Measurements from ENCODE around the genes CYSLTR1, SH3BGRL and POF1B.

DNA sequence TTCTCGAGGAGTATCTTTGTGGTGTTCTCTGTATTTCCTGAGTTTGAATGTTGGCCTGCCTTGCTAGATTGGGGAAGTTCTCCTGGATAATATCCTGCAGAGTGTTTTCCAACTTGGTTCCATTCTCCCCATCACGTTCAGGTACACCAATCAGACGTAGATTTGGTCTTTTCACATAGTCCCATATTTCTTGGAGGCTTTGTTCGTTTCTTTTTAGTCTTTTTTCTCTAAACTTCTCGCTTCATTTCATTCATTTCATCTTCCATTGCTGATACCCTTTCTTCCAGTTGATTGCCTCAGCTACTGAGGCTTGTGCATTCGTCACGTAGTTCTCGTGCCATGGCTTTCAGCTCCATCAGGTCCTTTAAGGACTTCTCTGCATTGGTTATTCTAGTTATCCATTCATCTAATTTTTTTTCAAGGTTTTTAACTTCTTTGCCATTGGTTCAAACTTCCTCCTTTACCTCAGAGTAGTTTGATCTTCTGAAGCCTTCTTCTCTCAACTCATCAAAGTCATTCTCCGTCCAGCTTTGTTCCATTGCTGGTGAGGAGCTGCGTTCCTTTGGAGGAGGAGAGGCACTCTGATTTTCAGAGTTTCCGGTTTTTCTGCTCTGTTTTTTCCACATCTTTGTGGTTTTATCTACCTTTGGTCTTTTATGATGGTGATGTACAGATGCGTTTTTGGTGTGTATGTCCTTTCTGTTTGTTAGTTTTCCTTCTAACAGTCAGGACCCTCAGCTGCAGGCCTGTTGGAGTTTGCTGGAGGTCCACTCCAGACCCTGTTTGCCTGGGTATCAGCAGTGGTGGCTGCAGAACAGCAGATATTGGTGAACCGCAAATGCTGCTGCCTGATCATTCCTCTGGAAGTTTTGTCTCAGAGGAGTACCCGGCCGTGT, 204.2 kb upstream of the ZCCHC13 start:
- RRBS = no CpG with 5 or more reads among the region's 15 CpGs

DNA sequence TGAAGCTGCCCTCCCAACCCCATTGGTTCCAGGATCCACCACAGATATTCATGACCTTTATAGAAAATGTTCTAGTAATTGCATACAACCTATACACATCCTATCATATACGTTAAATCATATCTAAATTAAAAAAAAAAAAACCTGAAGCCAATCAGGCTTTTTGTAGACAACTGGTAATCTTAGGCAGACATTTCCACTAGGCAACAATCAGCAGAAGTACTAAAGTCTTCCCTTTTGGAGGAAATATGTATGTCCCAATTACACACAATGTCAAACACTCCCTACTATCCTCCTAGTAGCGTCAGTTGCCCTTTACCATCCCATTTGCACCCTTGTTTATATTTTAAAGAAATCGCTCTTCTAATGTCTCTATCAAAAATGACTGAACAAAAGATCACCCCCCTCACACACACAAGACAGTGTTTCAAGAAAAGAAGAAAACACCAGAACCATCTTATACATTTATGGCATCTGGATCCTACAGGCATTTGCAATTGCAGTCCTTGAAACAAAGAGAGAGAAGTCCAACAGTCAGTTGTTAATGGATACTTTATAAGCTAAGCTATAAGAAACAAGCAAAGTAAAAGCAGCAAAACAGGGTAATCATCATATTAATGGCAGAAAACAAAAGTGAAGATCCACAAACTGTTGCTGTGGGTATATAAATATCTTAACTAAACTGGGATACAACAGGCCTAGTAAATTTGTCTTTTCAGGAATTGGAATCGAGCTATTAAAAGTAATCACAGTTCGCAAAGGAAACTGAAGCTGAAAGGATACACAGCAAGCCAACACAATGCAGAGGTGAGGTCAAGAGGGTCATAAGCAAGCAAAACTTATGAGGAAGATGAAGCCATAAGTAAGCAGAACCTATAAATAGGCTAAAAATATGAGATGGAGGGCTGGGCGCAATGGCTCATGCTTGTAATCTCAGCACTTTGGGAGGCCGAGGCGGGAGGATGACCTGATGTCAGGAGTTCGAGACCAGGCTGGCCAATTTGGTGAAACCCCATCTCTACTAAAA, 35.8 kb upstream of the ZCCHC13 start:
- RRBS = no CpG with 5 or more reads among the region's 9 CpGs

GRCh38 chrX:74421803-74422564, 691 bp downstream of the SLC16A2 start:
- RRBS = no CpG with 5 or more reads among the region's 45 CpGs

DNA sequence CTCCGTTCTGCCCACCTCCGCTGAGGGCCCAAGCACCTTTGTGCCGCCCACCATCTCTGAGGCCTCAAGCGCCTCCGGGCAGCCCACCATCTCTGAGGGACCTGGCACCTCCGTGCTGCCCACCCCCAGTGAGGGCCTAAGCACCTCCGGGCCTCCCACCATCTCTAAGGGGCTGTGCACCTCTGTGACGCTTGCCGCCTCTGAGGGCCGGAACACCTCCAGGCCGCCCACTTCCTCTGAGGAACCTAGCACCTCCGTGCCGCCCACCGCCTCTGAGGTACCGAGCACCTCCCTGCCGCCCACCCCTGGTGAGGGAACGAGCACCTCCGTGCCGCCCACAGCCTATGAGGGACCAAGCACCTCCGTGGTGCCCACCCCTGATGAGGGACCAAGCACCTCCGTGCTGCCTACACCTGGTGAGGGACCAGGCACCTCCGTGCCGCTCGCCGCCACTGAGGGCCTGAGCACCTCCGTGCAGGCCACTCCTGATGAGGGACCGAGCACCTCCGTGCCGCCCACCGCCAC, 680 bp downstream of the MAGEE1 start:
- RRBS = 8% methylated on average over 5 of the region's 30 CpGs

- RRBS = no CpG with 5 or more reads among the region's 31 CpGs
These were observed 1.2 kb downstream of the MAGEE1 start for GRCh38 chrX:76428682-76429074.

DNA sequence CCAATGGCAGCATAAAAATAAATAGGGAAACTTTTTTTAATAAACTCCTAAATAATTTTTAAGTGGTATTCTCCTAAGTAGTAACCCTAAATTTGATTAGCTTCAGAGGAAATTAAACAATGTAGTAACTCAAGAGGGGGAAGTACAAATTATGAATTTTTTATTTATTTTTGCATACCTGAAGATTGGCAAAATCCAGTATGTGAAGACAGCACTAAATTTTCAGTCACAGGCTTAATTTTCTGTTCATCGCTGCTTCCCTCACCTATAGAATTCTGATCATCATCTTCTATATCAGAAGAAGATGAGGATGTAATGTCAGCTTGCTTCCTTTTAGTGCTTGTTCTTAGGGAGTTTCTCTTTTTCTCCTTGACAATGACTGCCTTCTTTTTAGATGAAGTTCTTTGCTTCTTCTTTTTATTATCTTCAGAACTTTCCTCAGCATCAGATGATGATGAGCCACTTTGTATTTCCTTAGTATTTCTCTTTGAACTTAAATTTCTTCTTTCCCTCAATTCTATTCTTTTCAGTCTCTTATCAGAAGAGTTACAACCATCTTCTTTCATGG, 104.6 kb downstream of the ATRX start:
- RRBS = no CpG with 5 or more reads among the region's 1 CpG

DNA sequence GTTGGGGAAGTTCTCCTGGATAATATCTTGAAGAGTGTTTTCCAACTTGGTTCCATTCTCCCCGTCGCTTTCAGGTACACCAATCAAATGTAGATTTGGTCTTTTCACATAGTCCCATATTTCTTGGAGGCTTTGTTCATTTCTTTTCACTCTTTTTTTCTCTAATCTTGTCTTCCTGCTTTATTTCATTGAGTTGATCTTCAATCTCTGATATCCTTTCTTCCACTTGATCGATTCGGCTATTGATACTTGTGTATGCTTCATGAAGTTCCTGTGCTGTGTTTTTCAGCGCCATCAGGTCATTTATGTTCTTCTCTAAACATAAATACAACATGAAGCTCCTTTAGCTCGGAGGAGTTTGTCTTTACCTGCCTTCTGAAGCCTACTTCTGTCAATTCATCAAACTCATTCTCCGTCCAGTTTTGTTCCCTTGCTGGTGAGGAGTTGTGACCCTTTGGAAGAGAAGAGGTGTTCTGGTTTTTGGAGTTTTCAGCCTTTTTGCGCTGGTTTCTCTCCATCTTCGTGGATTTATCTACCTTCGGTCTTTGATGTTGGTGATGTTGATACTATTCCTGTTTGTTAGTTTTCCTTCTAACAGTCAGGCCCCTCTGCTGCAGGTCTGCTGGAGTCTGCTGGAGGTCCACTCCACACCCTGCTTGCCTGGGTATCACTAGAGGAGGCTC, 36.7 kb upstream of the ATRX start:
- RRBS = no CpG with 5 or more reads among the region's 10 CpGs

DNA sequence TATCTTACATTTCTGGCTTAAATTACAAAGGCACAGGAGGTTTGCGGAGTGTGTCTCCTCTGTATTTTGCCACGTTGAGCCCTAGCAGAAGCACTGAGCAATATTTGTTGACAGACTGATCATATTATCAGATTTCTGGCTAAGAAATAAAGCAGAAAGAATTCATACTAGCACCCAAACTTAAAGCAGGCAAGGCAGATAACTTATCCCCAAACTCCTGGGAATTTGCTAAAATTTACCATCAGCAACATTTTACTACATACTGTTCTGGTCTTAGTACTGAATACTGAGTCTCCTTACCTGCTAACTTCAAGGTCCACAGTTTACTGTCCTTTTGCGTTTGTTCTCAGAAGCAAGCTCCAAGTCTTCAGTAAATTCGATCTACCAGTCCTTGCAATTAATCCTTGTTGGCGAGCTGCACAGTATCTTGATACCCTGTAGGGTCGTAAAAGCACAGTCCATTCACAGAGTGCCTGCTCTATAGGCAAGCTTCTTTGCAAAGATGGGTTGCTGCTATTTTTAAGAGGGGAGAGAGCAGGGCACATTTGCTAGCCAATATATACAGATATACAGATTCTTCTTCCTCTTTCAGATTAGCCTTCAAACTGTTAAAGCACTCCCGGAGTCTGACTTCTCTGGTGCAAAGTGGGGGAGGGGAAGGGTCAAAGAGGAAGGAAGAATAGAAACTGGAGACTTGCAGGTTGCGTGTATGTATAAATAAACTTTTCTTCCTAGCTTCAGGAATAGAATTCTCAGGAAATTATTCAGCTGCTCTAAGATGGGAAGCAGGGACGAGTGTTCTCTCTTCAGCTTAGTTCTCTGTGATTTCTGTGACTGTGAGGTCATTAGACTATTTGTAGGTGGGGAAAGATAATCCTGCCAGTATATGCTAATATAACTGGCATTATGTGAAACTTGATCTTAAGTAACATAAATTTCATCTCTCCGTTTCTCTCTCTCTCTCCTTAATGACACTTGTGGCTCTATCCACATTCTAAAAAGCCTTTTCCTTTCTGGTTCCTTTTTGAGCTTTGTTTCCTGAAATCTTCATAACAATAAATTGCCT, at the start of gene CYSLTR1:
Gene CYSLTR1, minus strand, starts transcription at position 607 of the 1,066 bp plus-strand sequence.
- RRBS = no CpG with 5 or more reads among the region's 10 CpGs

- RRBS = no CpG with 5 or more reads among the region's 7 CpGs
These were observed 7.4 kb downstream of the LPAR4 start for GRCh38 chrX:78754779-78755436.

- RRBS = no CpG with 5 or more reads among the region's 1 CpG
These were observed 108.1 kb downstream of the ITM2A start for GRCh38 chrX:79258939-79259466.

DNA sequence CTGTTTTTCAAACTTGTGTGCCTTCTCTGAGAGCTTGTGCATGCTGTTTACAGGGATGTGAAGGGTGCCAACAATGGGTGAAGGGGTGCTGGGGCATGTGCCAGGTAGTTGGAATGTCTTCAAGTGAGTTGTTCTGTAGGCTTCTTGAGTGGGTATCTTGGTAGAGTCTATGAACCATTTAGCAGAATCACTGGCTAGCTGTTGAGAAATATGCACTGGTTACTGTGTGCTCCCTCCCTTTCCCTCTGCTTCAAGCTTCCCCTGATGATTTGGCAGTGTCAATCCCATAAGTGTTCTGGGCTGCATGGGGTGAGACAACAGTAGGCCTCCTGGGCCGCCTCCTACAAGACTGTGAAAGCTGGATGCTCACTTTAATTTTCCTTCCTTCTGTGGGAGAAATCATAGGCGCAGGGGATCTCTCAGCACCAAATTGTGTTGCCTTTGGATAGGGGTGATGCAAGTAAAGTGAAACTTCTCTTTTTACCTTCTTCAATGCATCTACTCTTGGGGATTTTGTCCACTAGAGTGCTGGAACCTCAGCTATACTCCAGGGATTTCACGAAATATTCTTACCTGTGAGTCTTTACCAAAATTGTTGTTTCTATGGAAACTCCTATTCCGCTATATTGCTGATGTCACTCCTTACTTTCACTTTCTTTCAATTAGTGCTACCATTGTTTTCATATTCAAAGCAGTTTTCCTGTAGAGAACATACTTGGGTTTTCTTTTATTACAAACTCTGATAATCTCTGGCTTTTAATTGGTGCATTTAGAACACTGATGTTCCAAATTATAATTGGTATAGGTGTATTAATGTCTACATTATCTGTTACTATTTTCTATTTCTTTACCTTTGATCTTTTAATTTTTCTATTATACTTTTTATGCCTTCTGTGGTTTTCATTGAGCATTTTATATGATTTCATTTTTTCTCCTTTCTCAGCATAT, 29.8 kb downstream of the ITM2A start:
- RRBS = no CpG with 5 or more reads among the region's 4 CpGs

GRCh38 chrX:81201607-81202726, at the start of gene SH3BGRL:
TSS of gene SH3BGRL (plus strand) at chrX:81202102.
- RRBS = no CpG with 5 or more reads among the region's 32 CpGs

GRCh38 chrX:81262419-81262997, 60.6 kb downstream of the SH3BGRL start:
- RRBS = no CpG with 5 or more reads among the region's 2 CpGs

GRCh38 chrX:84740125-84740405, 237.8 kb upstream of the HDX start:
- RRBS = no CpG with 5 or more reads among the region's 2 CpGs

- RRBS = no CpG with 5 or more reads among the region's 11 CpGs
These were observed at the start of gene POF1B for GRCh38 chrX:85379215-85379960. TSS of gene POF1B (minus strand) at chrX:85379665.

DNA sequence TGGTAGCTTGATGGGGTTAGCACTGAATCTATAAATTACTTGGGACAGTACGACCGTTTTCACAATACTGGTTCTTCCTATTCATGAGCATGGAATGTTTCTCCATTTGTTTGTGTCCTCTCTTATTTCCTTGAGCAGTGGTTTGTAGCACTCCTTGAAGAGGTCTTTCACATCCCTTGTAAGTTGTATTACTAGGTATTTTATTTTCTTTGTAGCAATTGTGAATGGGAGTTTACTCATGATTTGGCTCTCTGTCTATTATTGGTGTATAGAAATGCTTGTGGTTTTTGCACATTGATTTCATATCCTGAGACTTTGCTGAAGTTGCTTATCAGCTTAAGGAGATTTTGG, 24.1 kb upstream of the POF1B start:
- RRBS = no CpG with 5 or more reads among the region's 2 CpGs

DNA sequence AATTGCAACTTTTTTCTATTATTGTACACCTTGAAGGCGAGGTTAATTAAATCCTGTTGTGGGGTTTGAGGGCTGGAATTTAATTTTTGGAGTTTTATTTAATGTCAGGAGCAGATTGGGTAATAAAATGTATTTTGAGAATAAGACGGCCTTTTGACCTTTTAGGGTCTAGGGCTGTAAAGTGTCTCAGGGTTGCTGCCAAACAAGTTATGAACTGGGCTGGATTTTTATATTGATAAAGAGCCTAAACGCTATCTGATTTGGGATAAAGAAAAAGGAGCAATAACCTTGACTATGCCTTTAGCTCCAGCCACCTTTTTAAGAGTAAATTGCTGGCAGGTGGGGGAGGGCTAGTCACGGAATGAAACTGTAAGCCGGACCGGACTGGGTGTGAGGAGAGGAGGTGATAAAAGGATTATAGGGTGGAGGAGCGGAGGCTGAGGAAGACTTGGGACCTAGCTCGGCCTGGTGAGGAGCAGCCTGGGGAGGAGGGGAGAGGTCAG, 1028.4 kb downstream of the FAM133A start:
- RRBS = no CpG with 5 or more reads among the region's 8 CpGs

- RRBS = no CpG with 5 or more reads among the region's 2 CpGs
These were observed 1343.4 kb downstream of the PCDH19 start for GRCh38 chrX:99066651-99067183.

GRCh38 chrX:100417477-100418215, 7.6 kb upstream of the PCDH19 start:
- RRBS = no CpG with 5 or more reads among the region's 6 CpGs

DNA sequence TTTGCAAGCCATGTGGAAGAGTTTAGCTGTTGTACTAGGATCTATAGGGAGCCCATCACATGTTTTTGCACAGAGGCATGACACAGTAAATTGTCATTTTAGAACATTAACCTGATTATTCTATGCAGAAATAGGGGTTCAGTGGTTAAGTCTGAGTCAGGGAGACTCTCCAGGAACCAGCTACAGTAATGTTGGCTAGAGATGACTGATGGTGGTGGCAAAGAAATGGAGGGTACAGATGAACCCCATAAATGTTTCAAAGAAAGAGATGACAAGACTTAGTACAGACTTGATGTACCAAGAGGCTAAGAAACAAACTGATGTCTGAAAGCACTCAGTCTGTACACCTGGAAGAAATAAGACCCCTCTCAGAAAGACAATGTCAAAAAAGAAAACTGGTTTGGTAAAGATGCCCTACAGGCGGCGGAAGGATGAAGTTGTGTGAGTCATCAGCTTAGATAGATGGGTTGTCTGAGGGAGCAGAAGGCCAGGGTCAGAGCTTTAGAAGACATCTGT, 8.0 kb downstream of the SRPX2 start:
- RRBS = no CpG with 5 or more reads among the region's 2 CpGs

Data from NB4 (cell line).